Hair follicle dermal papilla cell (primary cell): ENCODE data around the genes ABCB9 and ARL6IP4.

DNA sequence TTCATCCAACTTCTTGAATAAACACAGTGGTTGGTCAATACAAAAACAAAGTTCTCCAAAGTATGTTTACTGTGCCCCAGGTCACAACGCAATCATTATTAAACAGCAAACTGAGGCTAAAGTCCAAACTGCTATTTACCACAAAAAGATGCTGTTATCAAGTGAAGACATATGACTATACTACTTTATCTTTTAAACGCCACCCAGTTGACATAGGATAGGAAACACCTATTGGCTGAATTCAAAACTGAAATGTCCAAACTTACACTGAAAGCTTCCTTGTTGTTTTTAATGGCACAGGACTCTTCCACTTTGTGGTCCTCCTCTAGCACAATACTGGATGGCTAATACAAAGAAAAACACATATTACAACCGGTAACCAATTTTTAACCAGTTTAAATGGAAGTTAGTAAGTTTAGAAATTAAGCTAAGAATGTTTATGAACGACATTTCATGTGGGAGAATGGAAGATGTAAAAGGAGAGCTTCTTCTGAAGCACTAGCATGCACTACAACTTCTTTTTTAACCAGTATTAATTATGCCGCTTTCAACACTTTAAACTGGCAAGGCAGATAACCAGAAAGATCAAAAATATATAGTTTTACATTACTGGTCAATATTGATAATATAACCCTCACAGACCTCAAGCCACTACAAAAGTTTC is 11.5 kb downstream of the ZCCHC8 start:
- CAGE, long polyA plus RNA: no peak

DNA sequence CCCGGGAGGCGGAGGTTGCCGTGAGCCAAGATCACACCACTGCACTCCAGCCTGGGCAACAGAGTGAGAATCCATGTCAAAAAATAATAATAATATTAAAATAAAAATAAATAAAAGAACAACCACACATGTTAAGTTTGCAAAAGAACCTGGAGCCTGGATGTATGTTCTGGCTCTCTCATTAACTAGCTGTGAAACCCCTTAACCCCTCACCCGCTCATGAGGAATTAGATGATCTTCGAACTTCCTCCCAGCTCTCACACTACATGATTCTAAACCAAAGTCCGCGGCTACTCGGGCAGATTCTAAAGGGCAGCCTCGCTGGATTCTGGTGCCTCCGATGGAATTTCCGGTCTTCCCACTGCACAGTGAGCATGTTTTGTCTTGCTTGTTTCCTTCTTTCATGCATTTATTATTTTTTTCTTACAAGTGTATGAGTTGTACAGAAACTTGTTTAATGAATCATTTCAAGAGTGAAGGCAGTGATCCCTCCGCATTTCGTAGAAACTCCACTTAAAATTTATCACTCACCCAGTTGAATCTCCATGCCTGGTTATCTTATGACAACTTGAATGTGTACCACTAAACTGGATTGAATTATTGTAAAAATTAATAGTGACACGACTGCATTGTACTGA is 4.4 kb upstream of the HCAR3 start:
- CAGE, long polyA plus RNA: no peak

GRCh38 chr12:122753689-122754244 is 1.1 kb downstream of the DENR start:
- CAGE, long polyA plus RNA: no peak

- CAGE, long polyA plus RNA: no peak
Measured at GRCh38 chr12:122826115-122826664, 9.1 kb upstream of the HIP1R start.

DNA sequence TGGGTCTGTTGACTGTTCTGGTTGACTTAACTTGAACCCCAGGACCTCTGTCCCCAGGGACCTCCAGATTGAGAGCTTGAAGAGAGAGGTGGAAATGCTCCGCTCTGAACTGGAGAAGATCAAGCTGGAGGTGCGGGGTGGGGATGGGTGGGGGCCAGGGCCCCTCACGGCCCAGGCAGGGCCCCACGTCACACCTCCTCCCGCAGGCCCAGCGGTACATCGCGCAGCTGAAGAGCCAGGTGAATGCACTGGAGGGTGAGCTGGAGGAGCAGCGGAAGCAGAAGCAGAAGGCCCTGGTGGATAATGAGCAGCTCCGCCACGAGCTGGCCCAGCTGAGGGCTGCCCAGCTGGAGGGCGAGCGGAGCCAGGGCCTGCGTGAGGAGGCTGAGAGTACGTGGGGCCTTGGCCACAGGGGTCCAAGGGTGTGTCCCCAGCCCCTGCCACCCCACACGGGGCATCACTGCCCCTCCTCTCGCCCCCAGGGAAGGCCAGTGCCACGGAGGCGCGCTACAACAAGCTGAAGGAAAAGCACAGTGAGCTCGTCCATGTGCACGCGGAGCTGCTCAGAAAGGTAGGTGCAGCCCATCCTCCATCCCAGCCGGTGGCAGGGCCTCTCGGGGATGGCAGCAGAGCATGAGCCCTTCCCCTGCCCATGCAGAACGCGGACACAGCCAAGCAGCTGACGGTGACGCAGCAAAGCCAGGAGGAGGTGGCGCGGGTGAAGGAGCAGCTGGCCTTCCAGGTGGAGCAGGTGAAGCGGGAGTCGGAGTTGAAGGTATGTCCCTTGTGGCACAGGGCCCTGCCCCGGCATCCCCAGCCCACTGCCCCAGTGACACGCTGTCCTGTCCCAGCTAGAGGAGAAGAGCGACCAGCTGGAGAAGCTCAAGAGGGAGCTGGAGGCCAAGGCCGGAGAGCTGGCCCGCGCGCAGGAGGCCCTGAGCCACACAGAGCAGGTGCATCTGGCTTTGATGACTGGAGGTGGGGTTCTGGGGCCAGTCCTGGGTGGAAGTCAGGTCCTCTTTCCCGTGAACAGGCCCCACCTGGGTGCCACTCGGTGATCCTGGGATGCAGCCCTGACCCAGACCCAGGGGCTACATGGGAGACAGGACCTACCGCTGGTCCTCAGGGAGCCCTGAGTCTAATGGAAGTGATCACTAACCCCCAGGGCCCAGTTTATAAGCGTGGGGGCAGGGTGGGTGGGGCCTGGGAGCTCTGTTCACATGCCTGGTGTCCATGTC is 20.9 kb downstream of the HIP1R start:
- CAGE, long polyA plus RNA: no peak

DNA sequence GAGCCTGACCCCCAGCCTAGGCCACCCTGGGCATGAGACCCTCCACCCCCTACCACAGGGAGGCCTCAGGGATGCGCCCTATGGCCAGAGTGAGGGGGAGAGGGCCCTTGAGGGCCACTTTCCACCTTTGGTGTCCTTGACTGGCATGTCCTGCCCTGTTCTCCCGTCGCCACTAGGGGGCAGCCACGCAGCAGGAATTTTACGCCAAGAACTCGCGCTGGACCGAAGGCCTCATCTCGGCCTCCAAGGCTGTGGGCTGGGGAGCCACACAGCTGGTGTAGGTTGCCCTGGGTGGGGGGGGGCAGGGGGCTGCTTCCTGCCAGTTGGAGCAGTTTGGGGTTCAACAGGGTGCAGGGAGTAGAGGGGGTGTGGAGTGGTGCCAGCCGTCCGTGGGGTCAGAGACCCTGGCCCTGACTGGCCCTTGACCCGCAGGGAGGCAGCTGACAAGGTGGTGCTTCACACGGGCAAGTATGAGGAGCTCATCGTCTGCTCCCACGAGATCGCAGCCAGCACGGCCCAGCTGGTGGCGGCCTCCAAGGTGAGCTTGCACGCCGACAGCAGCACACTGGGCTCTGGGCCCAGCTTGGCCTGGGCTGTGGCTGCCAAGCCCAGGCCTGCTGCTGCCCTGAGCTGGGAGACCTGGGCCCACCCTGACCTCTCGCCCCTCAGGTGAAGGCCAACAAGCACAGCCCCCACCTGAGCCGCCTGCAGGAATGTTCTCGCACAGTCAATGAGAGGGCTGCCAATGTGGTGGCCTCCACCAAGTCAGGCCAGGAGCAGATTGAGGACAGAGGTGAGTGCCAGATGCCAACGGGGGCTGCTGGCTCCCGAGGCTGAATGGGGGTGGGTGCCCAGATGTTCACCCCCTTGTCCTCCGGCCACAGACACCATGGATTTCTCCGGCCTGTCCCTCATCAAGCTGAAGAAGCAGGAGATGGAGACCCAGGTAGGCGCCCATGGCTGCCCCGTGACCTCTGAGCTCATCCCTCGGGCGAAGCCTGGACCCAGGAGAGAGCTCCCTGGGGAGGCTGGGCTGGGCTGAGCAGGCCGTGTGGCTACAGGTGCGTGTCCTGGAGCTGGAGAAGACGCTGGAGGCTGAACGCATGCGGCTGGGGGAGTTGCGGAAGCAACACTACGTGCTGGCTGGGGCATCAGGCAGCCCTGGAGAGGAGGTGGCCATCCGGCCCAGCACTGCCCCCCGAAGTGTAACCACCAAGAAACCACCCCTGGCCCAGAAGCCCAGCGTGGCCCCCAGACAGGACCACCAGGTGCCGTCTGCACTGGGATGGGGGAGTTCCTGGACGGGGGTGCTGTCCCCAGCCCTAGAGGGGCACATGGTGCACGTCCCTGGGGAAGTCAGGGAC is 25.5 kb downstream of the HIP1R start:
- CAGE, long polyA plus RNA: no peak

DNA sequence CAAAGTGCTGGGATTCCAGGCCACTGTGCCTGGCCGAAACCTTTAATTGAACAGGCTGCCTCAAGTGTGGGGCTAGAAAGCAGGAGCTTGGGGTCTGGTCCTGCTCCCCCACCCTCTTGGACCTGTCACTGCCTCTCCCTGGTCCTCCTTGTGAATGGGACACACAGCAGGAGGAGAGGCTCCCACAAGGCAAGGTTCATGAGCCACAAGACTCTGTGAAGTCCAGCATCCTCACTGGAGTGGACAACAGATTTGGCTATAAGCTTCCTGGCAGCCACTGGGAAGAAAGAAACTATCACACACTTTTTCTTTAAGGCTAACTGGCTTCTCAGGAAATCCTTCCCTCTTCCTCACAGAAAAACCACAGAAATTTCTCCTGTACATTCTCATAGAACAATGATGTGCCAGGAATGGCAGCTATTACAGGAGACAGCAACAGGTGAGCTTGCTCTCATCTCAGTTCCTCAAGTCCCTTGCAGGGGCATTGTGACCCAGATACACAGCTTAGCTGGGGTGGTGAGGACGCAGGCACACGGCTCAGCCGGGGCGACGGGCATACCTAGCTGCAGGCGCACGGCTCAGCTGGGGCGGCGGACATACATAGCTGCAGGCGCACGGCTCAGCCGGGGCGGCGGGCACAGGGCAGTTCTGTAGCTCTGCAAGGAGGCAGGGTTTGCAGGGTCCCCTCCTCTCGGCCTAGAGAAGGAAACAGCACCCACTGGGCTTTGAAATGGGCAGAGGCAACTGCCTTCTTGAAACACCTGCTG is 29.1 kb downstream of the HIP1R start:
- CAGE, long polyA plus RNA: no peak

GRCh38 chr12:122896318-122896658 is 364 bp upstream of the VPS37B start:
- CAGE, long polyA plus RNA: no peak

- CAGE, long polyA plus RNA: no peak
Measured at GRCh38 chr12:122965517-122965870, 769 bp downstream of the ABCB9 start.

GRCh38 chr12:122966275-122966928 is at the start of gene ABCB9:
Gene ABCB9, minus strand, starts transcription at chr12:122966463.
- CAGE, long polyA plus RNA: no peak

DNA sequence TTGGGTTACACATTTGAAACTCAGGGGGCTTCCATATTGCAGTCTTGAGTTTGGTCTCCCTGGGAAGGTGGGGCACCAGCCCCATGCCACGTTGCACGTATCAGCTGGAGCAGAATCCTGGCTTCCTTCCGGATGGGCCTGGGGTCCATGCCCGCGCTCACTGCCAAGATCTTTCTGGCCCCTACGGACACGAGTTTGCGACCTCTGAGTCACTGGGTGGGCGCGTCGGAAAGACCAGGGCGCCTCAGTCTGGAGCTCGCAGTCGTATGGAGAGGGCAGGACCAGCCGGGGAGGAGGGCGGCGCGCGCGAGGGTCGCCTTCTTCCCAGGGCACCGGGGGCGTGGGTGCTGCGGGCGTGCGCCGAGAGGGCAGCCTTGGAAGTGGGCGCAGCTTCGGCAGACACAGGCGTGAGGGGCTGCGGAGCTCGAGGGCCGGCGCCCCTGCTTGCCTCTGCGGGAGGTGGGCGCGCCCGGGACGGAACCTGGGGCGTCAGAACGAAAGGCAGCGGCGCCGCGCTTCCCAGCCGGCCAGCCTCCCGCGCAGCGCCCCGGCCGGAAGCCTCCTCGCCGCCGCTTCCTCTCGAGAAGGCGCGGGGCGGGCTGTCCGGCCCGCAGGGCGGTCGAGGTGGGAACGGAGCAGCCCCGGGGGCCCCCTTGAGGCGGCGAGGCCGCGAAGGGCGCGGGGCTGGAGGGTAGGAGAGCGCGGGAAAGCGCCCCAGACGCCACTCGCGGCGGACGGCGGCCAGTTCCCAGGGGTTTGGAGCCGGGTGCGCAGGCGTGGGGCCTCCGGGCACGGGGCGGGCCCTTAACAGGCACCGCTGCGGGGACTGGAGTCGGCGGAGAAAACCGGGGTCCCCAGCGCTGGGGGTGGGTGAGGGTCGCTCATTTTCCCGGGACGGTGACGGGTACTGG is at the start of gene ARL6IP4:
Gene ARL6IP4 (plus strand): TSS at position 560 of the 911 bp plus-strand sequence.
- CAGE, long polyA plus RNA: no peak

DNA sequence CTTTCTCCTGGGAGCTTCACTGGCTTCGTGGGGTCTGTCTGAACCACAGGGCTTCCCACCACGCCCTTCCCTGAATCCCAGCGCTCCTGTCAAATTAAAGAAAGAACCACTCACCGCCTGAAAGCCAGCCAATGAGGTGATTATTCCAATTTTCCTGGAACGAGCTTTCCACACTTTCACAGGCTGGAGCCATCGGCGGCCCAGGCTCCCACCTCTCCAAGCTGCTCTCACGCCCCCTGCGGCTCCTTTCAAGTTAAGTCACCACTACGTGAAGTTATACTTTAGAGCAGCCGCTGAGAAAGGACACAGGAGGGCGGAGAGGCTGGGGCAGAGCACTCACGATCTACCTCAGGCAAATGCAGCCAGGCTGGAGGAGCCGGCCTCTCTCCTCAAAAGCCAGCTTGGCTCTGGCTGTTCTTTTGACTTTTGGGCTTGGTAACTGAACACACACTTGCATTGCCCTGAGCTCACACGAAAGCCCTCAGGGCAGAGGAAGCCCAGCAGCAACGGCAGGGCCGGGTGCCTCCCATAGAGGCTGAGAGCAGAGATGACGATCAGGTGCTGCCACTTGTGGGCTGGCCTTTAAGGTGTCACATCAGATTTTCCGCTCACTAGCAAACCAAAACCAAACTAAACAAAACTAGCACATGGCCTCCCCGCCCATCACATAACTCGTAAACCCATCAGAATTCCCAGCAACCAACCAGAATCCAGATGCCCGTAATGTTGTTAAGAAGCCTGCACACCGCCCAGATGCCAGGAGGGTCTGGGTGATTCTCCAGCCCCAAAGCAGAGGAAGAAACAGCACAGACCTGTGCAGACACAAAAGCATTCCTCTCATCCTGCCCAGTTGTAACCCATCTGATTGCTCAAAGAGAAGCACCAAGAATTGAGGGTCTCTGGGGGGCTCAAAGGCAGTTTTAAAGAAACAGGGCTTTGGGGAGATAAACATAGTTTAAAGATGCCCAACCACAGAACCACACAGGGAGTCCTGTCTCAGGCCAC is 75.1 kb downstream of the PITPNM2 start:
- CAGE, long polyA plus RNA: no peak

- CAGE, long polyA plus RNA: no peak
Measured at GRCh38 chr12:123149069-123150035, 1.5 kb downstream of the PITPNM2 start.

DNA sequence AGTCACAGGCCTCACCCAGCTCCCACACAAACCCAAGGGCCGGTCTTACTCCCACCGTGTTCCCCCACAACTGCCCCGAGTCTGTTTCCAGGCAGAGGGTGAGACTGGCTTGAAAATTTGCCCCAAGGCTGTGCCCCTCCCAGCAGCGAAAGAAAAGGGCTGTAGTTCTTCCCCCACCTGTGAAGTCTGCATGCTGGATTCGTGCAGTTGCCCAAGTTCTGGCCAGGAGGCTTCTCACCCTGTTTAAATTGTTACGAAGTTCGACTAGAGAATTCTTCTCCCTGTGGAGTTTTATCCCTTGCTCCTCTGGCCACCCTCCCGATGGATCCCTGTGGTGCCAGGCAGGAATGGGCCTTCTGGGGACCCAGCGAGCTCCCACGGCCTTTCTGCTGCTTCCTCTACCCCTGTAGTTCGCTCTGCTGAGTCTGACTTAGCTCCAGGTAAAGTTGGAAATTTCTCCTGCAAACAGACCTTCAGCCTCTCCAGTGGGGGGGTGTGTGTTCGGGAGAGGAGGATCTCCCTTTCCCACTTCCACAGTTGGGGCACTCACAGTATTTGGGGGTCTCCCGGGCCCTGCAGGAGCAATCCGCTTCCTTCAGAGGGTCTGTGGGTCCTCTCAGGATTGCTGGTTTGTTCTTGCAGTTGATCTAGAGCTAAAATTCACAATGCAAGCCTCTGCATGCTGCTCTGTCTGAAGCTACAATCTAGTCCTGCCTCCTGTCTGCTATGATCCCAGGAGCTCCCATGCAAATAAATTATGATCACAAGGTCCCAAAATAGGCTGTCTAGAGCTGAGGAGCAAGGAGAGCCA is 18.1 kb downstream of the MTRFR start:
- CAGE, long polyA plus RNA: no peak

DNA sequence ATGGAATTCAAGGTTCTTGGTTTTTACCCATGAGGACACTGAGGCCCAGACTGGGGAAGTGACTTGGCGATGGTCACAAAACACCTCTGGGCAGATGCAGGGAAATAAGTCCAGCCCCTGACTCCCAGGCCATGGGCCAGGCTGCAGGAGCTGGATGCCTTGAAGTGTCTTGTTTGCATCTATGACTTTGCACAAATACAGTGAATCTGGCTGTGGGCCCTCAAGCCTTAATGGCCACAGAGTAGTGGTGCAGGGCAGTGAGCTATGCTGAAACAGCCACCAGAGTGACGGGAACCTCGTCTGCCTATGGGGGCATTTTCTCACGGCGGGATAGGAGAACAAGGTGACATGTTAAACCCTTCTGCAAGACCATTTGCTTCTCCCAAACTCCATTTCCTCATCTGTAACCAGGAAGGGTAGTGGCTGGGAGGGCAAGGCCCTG is 3.9 kb downstream of the KMT5A start:
- CAGE, long polyA plus RNA: no peak

GRCh38 chr12:123395948-123396669 is 12.2 kb downstream of the KMT5A start:
- CAGE, long polyA plus RNA: no peak

DNA sequence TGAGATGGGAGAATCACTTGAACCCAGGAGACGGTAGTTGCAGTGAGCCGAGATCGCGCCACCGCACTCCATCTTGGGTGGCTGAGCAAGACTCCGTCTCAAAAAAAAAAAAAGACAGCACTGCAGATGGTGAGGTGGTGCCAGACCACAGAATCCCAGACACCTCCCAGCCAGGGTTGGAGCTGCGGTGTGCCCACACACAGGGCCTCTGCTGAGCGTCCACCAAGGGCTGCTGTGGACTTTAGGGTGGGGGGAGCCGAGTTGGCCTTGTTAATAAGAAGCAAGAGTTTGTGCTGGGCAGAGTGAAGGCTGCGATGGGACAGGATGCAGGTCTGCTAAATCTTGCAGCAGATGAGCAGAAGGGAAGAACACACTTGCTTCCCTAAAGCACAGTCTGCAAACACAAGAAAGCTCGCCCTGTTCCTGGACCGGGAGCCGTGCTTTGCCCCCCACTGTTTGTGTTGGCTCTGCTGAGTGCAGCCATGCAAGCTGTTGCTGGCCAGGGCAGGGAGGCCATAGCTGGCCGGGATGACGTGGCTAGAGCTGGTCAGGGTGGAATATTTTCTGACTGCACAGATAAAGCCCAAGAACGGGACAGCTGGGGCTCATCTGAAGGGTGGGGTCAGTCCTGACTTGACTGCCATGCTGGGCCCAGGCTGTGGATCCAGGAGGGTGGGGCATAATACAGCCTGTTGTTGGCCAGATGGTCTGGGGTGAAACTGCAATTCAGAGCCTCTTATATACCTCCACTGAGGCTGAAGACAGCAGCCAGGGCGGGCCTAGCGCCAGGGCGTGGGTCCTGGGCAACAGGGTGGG is 14.5 kb downstream of the KMT5A start:
- CAGE, long polyA plus RNA: no peak

DNA sequence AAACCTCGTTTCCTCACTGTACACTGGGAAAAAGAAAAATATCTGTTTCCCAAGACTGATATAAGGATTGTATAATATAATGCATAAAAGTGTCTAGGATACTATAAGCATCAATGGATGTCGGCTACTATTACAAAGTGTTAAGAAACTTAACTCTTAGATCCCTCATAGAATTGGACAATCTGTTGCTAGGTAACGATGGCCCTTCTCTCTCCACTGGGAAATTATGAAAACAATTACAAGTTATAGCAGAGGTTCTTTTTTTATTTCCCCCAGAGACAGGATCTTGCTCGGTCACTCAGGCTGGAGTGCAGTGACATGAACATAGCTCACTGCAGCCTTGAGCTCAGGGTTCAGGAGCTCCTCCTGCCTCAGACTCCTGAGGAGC is 8.1 kb upstream of the RILPL2 start:
- CAGE, long polyA plus RNA: no peak

DNA sequence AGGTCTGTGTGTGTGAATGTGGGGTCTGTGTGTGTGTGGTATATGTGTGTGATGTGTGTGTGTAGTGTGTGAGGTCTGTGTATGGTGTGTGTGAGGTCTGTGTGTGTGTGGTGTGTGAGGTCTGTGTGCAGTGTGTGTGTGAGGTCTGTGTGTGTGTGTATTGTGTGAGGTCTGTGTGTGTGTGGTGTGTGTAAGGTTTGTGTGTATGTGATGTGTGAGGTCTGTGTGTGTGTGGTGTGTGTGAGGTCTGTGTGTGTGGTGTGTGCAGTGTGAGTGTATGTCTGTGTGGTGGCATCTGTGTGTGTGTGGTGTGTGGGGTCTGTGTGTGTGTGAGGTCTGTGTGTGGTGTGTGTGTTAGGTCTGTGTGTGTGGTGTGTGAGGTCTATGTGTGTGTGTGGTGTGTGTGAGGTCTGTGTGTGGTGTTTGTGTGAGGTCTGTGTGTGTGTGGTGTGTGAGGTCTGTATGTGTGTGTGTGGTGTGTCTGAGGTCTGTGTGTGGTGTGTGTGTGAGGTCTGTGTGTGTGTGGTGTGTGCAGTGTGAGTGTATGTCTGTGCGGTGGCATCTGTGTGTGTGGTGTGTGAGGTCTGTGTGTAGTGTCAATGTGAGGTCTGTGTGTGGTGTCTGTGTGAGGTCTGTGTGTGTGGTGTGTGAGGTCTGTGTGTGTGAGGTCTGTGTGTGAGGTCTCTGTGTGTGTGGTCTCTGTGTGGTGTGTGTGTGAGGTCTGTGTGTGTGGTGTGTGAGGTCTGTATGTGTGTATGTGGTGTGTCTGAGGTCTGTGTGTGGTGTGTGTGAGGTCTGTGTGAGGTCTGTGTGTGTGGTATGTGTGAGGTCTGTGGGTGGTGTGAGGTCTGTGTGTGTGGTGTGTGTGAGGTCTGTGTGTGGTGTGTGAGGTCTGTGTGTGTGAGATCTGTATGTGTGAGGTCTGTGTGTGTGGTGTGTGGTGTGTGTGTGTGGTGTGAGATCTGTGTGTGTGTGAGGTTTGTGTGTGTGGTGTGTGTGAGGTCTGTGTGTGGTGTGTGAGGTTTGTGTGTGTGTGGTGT is 22.5 kb downstream of the RILPL1 start:
- CAGE, long polyA plus RNA: no peak

- CAGE, long polyA plus RNA: no peak
Measured at GRCh38 chr12:123513423-123513622, 20.2 kb downstream of the RILPL1 start.